ENCODE results near the gene LRGUK.

GRCh38 chr7:131124294-131124867 lies 203.3 kb upstream of the MKLN1 start:
- PRO-cap, 2 experiments = no peak in any of the 2 experiments

DNA sequence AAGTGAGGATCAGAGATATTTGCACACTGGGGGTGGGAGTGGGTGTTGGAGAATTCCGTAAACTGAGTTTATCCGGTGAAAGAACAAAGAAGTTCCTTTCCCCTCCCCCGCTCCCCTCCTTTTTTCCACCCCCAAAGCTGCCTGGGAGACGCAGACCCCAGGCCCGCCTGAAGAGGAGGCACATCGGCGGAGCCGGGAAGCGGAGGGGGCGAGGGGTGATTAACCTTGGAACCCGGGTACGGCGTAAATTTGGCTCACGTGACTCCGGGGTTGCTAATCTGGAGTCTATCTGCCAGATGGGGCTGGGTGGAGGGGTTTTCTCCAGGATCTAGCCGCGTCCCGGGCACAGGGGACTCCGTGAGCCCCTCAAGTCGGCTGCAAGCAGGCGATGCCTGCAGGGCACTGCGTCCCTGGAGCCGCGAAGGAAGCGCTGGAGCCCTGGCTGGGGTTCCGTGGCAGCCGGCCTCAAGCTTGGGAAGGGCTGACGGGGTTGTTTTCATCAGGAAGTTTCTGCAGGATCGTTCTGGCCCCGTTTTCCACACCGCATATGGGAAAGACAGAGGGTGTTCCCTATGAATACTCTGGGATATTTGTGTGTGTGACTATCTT lies 1.5 kb upstream of the PODXL start:
- PRO-cap, 2 experiments = no peak in any of the 2 experiments

- PRO-cap, 2 experiments = no peak in any of the 2 experiments
Measured at GRCh38 chr7:131577804-131578230, 21.4 kb upstream of the PODXL start.

GRCh38 chr7:131600426-131601188 lies 44.2 kb upstream of the PODXL start:
- PRO-cap, 2 experiments = no peak in any of the 2 experiments

GRCh38 chr7:131622964-131623827 lies 66.8 kb upstream of the PODXL start:
- PRO-cap, 2 experiments = no peak in any of the 2 experiments

GRCh38 chr7:131629380-131629947 lies 73.0 kb upstream of the PODXL start:
- PRO-cap, 2 experiments = no peak in any of the 2 experiments

DNA sequence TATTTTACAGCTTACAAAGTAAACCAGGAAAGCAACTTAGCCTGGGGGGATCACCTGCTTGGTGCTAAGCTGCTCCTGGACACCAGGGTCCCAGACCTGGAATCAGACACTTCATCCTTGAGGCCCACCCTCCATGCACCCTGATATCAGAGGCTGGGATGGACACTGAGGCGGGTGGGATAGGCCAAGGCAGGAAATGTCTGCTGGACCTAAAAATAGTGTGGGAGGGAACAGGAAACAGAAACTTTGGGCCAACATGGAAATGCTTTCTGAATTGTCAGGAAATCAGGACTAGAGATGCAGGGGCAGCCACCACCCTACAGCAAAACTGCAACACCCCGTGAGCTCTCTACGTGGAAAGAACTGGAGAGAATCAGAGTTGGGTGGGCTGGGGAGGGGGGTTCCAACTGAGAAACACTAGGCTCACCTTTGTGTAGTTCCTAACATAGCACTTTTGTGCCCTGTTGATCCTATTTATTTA lies 101.5 kb upstream of the PODXL start:
- PRO-cap, 2 experiments = no peak in any of the 2 experiments

DNA sequence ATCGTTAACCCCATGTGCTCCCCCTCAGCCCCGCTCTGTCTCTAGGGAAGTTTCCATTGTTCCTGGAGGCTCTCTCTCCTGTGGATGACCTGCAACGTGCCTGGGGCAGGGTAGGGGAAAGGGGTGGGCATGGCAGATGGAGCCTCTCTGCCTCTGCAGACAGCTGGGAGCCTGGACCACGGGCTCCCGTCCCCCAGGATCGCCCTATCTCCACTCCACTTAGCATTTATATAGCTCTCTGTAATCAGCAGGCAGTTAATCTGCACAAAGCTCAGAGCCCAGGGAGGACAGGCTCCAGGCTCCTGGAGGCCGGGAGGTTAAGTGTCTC lies 369.7 kb downstream of the PLXNA4 start:
- PRO-cap, 2 experiments = no peak in any of the 2 experiments

GRCh38 chr7:132207189-132207619 lies 369.1 kb downstream of the PLXNA4 start:
- PRO-cap, 2 experiments = no peak in any of the 2 experiments

DNA sequence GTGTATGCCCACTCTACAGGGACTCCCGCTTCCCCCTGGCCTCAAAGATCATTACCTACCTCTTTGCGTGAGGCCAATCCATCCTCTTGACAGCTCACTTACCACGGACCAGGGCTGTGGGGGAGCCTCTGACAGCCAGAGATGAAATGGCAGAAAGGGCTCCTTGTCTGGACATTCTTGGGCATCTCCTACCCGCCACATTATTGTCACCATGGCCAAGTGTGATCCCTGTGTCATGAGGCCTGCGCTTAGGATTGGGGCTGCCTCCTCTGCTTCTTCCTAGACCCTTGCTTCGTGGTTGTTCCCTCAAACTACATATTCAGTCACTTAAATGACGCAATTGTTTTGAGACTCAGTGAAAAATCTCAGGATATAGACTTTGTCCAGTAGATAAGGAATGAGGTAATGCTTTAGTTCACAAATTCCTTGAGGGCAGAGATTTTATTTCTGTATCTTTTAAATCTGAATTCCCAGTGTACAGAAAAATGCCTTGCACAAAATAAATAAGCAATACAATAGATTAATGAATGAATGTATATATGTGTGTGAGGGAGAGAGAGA lies 159.1 kb downstream of the PLXNA4 start:
- PRO-cap, 2 experiments = no peak in any of the 2 experiments

DNA sequence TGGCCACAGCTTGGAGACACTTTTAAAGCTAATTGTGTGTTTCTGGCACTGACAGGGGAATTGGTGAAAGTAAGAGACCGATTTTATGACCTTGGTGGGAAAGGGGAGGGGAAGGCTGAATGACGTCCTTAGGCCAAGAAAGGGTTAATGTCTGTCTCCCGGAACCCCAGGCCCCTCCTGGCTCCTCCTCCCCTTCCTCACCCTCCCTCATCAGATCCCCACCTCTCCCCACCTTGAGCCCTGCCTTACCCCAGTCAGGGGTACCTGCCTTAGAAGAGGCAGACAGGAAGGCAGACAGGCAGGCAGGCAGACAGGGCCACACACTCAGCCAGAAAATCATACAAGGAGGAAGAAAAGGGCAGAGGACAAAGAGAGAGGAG lies 151.0 kb downstream of the PLXNA4 start:
- PRO-cap, 2 experiments = no peak in any of the 2 experiments

DNA sequence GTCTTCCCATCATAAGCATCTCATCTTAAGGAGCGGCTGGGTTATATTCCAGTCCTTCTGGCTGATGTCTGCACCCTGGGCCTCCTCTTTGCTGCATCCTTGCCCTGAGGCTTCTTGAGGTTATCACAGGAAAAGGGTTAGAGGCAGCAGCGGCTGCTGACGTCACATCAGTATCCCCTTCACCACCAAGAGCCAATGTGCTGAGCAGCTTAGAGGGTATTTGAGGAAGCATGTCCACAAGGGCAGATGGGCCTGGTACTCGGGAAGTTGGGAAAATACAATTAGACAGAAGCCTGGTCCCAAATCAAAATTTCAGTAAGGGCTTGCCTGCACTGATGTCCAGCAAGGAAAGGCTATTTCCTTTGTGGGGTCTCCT lies 125.1 kb downstream of the PLXNA4 start:
- PRO-cap, 2 experiments = no peak in any of the 2 experiments

- PRO-cap, 2 experiments = no peak in any of the 2 experiments
Measured at GRCh38 chr7:132485482-132485783, 90.8 kb downstream of the PLXNA4 start.

- PRO-cap, 2 experiments = no peak in any of the 2 experiments
Measured at GRCh38 chr7:132486171-132486695, 90.0 kb downstream of the PLXNA4 start.

GRCh38 chr7:133035670-133036128 lies 46.2 kb downstream of the CHCHD3 start:
- PRO-cap, 2 experiments = no peak in any of the 2 experiments

DNA sequence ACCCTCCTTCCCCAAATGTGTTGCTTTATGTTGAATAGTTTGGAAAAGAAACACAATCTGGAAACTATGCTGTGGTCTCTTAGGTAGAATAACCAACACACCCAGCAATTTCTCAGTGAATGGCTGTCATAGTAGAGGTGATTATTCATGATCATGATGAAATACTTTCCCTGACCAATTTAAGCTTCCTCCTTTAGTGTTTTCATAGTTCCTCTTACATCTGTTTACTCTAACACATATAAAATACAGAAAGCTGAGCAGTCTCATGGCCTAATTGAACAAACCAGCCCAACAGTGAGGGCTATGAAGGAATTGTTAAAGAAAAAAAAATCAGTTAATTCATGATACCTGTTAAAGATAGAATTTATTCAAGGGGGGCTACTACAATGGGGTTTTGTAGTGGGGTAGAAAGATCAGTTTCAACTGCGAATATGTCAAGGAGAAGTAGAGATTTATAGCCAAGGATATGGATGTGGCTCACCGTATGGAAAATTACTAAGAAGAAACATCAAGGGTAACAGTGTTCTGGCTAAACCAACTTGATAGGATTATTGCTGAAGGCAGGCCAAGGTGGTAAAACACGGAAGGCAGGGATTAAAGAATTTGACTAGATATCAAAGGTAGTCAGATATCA lies 436.2 kb downstream of the EXOC4 start:
- PRO-cap, 2 experiments = no peak in any of the 2 experiments

- PRO-cap, 2 experiments = no peak in any of the 2 experiments
Measured at GRCh38 chr7:133753282-133753922, 373.7 kb upstream of the LRGUK start.

DNA sequence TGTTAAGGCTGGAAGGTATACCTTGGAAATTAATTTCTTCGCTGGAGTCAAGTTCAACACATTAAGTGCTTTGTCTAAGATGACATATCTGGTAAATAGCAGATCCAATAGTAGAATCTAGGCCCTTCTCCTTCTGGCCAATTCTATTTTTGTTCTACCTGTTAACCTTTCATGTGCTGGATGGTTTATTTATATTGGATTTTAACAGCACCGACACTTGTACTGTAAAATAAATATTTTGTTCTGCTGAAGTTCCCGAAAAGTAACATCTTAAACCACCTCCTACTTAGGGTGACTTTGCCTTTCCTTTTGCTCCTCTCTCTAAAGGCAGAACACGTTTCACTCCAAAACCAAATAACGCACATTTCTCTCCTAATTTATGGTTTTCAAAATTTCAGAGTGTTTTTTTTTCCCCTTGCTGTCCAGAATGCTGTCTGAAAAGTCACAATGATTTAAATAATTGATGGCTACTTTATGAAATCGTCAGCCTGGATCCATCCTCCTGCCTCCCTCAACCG lies 290.8 kb upstream of the LRGUK start:
- PRO-cap, 2 experiments = no peak in any of the 2 experiments

- PRO-cap, 2 experiments = no peak in any of the 2 experiments
Measured at GRCh38 chr7:134126755-134127884, at the start of gene LRGUK. TSS of gene LRGUK (plus strand) at chr7:134127340.

- PRO-cap, 2 experiments = no peak in any of the 2 experiments
Measured at GRCh38 chr7:134353293-134353879, 36.7 kb upstream of the SLC35B4 start.

All from Colon Carcinoma Metastatic in the Lung (tissue), 2 donors.